Measurements from ENCODE around the gene CNOT6.

GRCh38 chr5:180494287-180495417, at the start of gene CNOT6:
CNOT6 (plus strand) TSS chr5:180494379.
- PRO-cap, result bidirectional peak, plus-strand start at chr5:180494418, minus-strand start at chr5:180494159; unidirectional peak, plus-strand start at chr5:180494621; bidirectional peak, plus-strand start at chr5:180495187, minus-strand start at chr5:180494934

DNA sequence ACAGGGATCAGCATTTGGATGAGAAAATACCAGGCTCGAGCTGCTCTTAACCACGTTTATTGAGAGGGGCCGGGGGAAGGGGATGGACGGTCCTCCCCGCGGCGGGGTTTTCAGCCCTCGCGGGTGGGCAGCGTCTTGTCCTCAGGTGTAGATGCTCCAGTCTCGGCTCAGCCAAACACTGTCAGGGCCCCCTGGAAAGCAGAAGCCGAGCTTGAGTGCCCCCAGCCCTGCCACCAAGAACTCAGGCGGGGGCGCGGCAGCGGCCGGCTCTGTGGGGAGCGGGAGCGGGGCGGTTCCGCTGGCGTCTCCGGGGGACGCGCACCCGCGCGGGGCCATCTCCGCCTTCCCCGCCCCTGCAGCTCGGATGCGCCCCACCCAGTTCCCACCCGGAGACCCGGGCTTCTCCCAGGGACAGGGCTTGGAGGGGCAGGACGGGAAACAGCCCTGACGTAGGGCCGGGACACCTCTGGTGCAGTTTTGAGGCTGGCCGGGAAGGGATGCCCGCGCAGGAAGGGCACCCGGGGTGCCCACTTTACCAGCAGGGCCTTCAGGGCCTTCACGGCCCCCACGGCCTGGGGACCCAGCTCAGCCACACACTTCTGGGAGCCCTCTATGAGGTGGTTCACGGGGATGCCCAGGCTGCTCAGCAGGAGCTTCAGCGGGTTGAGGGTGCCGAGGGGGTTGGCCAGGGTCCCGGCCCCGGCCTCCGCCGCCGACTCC, 1.1 kb downstream of the SCGB3A1 start:
- PRO-cap, result no peak

DNA sequence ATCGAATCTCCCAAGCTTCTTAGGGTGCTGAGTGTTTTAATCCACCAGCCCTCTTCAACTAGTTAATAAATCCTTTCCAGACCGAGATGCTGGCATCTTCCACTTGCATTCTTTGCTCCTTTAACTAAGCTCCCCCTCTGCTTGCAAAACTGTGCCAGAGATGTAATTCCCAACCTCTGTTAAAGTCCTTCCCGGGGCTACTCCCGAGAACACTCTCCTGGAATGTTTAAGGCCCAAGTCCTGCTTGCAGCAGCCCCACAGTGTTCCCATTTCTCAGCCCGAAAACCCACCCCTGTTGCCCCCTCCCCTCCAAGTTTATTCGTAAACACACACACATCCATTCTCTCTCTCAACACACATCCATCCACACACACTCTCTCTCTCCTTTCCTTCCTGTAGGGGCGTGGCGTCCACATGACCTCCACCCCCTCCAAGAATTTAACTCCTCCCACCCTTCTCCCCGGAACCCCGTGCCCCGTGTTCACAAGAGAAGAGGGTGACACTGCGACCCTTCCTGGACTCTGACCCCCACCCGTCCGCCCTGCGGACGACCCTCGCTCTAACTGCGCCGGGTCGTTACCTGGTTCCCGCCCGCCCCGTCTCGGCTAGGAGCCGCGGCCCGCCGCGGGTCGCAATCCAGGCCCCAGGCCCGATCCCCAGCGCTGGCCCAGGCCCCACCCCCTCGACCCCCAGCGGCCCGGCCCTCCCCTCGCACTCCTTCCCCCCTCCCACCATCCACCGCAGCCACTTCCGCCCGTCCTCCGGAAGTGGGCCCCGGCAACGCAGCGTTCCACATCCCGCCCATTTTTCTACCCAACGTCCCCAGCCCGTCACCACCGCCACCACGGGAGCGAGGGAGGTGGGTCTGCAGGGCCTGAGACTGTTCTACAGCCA, 7.1 kb upstream of the MGAT1 start:
- PRO-cap, result bidirectional peak, plus-strand start at position 487 of the sequence, minus-strand start at position 362 of the sequence; bidirectional peak, plus-strand start at position 805 of the sequence, minus-strand start at position 664 of the sequence

- PRO-cap, result no peak
These were observed 29.2 kb upstream of the MGAT1 start for GRCh38 chr5:180831839-180832164.

DNA sequence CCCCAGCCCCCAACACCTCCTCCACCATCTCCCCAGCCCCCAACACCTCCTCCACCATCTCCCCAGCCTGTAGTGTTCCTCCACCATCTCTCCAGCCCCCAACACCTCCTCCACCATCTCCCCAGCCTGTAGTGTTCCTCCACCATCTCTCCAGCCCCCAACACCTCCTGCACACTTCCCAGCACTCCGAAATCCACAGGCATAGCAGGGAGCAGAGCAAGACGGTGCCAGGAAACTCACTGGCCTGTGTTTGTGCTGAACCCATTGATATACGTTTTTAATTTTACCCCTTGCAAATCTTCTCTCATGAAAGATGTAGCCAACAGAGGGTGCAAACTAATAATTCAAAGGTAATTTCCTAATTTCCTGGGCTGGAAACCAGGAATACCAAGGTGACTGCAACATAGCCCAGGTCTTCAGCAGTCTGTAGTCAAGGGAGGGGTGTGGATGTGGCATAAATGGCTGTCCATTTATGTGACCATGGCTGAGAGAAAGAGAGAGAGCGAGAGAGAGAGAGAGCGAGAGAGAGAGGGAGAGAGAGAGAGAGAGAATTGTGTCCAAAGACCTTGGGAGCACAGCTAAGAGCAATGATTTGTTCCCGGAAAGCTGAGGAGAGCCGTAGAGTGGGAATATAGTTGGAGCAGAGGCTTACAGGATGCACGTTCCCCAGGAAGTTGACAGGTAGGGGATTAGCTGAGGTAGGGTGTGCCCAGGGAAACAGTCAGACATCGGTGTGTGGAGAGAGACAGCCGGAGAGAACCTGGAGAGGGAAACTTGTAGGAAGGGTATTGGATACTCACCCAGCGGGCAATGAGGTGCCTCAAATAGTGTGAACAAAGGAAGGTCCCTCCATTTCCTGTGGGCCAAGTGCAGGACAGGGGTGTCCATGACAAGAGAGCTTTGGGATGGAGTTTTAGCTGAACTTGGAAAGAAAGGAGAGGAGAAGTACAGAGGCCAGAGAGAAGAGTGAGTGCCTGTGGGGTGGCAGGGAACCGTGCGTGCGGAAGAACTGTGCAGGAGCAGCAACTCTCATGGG, 6.4 kb downstream of the BTNL9 start:
- PRO-cap, result no peak

GRCh38 chr5:181121863-181122387, 9.0 kb downstream of the OR2V1 start:
- PRO-cap, result no peak

DNA sequence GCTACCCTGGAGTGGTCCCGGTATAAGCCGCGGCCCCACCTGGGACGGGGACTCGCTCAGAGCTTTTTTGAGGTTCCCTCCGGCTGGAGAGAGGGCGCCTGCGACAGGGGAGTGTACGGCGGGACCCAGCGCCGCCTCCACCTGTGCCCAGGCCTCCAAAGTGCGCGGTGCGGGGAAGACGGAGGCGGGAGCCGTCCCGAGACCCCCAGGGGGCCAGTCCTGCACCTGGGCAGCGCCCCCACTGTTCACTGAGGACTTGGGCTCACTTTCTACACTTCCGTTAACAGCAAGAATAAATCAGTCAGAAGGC, 14.3 kb downstream of the TRIM7 start:
- PRO-cap, result bidirectional peak, plus-strand start outside the sequence, minus-strand start at position 250 of the sequence

DNA sequence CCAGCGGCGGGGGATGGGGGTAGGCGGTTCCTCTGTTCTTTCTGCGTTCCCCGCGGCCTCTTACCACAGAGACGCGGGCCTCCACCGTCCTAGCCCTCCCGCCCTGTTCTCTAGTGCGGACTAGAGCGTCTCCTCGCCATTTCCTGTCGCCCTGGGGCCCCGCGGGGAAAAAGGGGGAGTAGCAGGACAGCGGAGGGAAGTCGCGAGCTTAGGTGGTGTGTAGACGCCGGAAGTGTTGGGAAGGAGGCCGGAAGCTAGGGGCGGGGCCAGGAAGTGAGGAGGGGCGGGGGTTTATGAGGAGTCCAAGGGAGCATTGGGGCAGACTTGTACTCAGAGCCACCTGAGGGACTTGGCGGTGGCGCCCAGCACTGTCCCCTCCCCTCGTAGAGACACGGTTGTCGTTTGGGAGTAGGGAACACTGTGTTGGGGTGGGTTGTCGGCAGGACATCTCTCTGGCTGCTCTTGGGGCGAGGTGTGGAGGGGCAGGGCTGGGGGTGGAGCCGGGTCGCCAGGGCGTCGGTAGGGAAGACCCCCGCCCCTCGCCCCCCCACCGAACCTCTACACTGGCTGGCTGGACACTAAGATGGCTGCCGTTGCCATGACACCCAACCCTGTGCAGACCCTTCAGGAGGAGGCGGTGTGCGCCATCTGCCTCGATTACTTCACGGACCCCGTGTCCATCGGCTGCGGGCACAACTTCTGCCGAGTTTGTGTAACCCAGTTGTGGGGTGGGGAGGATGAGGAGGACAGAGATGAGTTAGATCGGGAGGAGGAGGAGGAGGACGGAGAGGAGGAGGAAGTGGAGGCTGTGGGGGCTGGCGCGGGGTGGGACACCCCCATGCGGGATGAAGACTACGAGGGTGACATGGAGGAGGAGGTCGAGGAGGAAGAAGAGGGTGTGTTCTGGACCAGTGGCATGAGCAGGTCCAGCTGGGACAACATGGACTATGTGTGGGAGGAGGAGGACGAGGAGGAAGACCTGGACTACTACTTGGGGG, 635 bp downstream of the TRIM41 start:
- PRO-cap, result bidirectional peak, plus-strand start at position 197 of the sequence, minus-strand start at position 145 of the sequence; bidirectional peak, plus-strand start at position 294 of the sequence, minus-strand start at position 234 of the sequence

DNA sequence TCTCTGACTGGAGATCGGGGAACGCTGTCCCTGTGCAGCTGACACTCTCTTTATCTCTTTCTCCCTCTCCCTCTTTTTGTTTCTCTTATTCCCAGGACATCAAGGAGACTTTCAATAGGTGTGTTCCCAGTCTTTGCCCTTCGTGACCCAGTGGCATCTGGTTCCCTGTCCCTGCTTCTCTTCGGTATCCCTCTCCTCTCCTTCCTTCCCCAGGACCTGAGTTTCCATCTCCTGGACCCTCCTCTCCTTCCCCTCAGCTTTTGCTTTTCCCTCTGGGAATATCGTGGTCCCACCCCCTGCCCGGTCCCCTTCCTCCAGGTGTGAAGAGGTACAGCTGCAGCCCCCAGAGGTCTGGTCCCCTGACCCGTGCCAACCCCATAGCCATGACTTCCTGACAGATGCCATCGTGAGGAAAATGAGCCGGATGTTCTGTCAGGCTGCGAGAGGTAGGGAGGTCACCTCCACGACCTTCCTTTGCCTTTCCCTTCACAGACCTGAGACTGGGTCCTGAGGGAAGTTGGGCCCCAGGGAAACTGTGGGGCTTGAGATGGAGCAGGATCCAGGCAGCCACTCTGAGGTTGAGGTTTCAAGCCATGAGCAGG, 10.3 kb downstream of the RACK1 start:
- PRO-cap, result no peak

DNA sequence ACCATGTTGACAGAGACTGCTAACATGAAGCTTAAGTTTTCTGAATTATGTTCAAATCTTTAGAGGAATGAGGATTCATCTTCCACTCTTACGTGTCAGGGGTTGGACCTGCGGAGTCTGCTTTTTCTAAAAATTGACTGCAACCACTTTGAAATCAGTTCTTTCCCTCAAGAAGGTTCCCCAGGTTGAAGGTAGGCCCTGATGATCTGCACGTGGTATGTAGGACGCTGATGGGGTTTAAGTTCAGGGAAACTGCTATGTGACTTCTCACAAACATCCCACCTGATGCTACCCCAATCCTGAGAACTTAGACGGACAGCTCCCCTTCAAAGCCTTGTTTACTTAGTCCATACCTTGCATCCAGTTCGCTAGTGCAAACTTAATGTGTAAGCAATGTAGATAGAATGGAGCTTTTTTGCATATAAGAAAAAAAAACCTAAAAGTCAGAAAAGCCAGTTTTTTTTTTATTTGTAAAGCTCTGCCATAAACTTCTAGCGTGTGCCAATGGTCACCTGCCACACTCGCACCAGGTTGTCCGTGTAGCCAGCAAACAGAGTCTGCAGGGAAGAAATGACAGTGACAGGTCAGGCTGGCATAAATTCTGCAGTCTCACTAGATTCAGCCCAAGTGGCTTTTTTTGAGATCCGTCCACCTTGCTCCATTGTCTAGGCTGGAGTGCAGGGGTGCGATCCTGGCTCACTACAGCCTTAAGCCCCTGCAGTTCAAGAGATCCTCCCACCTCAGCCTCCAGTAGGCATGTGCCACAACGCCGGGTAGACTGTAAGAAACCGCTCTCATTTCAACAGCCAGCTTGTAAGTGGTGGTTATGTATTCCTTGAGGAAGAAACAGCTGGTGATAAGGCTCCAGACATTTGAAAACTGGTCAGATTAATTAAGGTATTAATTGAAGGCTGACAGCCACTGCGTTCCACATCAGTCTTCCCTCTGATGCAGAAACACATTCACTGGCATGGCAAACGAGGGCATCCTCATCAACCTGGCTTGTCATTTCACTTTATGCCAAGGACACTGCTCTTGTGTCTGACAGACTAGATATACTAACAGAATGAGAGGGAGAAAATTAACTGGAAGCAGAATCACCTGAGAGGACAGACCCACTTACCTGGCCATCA, 6.9 kb downstream of the RACK1 start:
- PRO-cap, result no peak